Astrocyte (in vitro differentiated cells and primary cell): ENCODE measurements around a stretch of chr14.

- PRO-cap = no peak
- RRBS, 2 experiments = no CpG with 5 or more reads among the region's 3 CpGs
Observed at GRCh38 chr14:101849750-101849973, 88.2 kb downstream of the PPP2R5C start.

DNA sequence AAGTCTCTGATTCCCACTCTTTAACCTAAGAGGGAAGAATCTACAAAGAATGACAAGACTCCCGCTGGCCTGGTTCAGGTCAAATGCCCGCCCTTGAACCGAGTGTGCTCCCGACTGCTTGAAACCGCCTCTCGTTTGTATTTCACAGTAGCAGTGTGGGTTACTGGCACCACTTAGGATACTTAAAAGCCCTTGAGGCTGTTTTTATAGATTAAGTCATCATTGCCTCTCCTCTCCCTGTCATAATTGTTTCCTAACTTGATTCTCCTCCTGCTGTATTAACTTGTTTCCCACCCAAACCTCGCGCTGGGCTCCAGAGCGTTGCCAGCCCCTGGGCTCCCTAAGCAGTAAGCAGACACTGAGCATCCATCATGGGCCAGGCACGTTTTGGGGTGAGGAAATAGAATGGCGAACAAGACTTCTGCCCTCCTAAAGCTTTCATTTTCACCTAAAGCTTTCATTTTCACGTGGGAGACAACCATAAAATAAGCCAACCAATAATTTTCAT is 97.3 kb downstream of the PPP2R5C start:
- PRO-cap = no peak
- RRBS, 2 experiments = no CpG with 5 or more reads among the region's 12 CpGs

DNA sequence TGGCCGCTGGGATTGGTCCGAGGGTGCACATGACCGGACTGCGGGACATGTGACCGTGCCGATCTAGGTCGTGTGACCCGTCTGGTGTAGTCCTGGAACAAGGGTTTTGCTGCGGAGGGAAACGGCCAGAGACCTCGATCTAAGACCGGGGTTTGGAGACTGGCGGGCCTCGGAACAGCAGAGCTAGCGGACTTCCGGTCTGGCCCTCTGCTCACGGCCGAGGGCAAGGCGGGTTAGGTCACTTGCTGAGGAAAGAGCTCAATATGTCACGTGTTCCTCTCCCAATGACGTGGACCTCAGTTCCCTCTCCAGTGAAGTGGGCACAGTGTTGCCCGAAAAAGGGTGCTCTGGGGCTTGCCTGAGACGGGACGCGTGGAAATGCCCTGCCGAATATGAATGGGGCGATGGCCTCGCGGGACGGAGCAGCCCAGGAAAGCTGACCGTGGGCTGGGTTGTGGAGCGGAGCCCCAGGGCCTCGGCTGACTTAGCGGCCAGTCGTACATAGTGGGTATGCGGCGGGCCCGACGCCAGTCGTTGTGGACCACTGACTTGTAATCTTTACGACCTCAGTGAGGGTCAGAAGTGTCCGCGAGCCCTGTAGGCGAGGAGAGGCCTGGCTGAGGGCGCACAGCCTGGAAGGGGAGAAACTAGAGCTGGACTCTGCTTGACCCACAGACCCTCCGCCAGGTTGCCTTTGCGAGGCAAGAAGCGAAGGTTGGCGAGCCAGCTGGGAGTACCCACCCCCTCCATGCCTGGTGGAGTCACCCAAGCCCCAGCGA is 15.9 kb upstream of the DYNC1H1 start:
- PRO-cap = bidirectional peak, plus-strand start at position 128 of the sequence, minus-strand start outside the sequence
- RRBS, 2 experiments = 3% methylated on average over 5 to 12 of the region's 50 CpGs

- PRO-cap = no peak
- RRBS, 2 experiments = no CpG with 5 or more reads among the region's 13 CpGs
Observed at GRCh38 chr14:101980234-101981144, 16.1 kb downstream of the DYNC1H1 start.

- PRO-cap = no peak
- RRBS, 2 experiments = no CpG with 5 or more reads among the region's 11 CpGs
Observed at GRCh38 chr14:101989871-101990332, 25.5 kb downstream of the DYNC1H1 start.

DNA sequence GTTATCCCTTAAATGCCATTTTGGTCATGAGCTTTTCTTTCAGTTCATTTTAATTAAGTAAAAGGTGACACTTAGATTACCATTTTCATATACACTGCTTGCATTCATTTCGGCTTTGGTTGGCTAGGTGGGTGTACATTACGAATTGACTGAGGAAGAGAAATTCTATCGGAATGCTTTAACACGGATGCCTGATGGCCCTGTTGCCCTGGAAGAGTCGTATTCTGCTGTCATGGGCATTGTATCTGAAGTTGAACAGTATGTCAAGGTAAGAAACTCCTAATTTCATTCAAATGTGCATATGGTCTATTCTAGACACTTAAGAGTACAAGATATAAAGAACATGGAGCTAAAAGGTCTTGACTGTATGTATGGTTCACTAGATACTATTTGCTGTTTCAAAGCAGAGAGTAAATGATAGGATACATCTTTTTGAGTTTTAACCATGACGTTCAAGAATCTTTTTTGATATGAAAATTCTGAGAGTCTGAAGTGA is 29.7 kb downstream of the DYNC1H1 start:
- PRO-cap = no peak
- RRBS, 2 experiments = no CpG with 5 or more reads among the region's 6 CpGs

DNA sequence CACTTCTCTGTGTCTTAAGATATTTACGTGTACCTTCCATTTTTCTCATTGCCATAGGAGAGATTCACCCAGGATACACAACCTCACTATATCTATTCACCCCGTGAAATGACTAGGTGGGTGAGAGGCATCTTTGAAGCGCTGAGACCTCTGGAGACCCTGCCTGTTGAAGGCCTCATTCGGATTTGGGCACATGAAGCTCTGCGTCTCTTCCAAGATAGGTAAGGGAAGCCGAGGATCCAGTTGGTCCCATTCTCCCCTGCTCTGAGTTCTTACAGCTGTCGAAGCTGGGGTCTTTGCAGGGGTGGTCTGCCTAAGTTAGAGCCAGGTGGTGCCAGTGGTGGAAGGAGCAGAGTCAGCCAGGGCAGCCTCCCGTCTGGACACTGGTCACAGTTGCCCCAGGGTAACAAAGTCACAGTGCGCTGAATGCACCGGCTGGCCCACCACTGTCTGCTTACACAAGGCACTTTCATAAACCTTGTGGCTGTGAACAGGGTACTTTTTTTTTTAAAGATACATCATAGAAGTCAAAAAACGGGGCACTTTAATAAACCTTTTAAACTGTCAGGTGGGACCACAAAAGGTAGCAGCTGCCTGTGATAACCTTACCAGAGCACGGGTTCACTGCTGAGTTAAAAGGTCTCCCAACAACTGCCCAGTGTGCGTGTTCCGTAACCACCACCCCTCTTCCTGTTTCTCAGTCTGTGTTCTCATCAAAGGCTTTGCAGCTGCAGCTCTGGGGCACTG is 55.6 kb downstream of the DYNC1H1 start:
- PRO-cap = no peak
- RRBS, 2 experiments = no CpG with 5 or more reads among the region's 14 CpGs

DNA sequence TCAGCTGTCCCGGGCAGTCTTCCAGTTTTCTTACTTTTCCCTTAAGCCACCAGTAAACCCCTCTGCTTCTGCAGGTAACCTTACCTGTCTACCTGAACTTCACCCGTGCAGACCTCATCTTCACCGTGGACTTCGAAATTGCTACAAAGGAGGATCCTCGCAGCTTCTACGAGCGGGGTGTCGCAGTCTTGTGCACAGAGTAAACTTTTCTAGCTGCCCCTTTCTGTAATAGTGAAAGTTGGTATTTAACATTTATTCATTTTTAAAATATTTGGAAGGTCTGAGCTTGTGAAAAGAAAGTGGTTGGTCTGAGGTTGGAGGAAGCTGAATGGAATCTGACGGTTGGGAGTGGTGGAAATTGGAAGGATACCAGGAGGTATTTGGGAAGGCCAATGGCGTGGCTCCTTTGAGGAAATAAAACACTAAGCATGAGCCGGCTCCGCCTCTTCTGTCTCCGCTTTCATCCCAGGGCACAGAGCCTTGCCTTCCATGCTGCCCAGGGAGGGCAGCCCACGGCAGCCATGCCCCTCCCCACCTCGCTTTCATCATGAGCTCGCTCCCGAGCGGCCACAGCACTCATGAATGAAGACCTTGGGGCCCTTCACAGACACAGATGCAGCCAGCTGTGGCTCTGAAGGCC is 36.4 kb downstream of the HSP90AA1 start:
- PRO-cap = no peak
- RRBS, 2 experiments = no CpG with 5 or more reads among the region's 18 CpGs

GRCh38 chr14:102063508-102063998 is 23.3 kb downstream of the HSP90AA1 start:
- PRO-cap = no peak
- RRBS, 2 experiments = 24 to 25% methylated on average over 11 of the region's 17 CpGs

- PRO-cap = no peak
- RRBS, 2 experiments = no CpG with 5 or more reads among the region's 21 CpGs
Observed at GRCh38 chr14:102080112-102081463, 6.3 kb downstream of the HSP90AA1 start.

GRCh38 chr14:102131142-102131842 is 8.4 kb upstream of the WDR20 start:
- PRO-cap = no peak
- RRBS, 2 experiments = no CpG with 5 or more reads among the region's 6 CpGs

DNA sequence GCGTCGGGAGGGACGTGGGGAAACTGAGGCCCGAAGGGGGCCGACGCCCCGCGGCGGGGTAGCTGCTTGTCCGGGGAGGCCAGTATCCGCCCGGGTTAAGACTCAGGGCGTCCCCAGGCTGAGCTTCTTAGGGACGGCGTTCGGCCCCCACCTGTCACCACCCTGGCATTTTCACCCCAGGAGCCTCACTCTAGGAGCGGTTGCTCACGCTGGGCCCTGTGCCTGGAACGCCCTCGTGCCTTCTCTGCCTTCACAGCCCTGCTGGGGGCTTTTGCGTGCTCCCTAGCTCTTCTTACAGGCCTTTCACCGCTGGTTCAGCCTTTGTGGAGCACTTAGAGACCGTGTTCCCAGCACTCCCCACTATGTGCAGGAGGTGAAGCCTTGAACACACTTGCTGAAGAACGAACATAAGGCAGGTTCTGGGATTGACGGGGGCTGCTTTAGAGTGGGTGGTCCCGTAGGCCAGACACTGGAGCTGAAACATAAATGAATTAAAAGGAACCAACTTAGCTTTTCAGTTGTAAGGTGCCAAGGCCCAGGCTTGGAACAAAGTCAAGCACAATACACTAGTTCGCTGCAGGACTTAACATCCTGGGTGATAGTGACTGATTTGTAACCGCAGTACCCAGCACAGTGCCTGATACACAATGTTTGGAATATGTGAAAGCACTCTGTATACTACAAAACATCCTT is 659 bp downstream of the ZNF839 start:
- PRO-cap = no peak
- RRBS, 2 experiments = 2% methylated on average over 6 of the region's 28 CpGs; no CpG with 5 or more reads in 1 of the 2 experiments

- PRO-cap = no peak
- RRBS, 2 experiments = 59% methylated on average over 5 of the region's 35 CpGs
Observed at GRCh38 chr14:102498239-102499024, 11.1 kb downstream of the ANKRD9 start.

GRCh38 chr14:102500071-102500954 is 9.3 kb downstream of the ANKRD9 start:
- PRO-cap = no peak
- RRBS, 2 experiments = no CpG with 5 or more reads among the region's 15 CpGs

DNA sequence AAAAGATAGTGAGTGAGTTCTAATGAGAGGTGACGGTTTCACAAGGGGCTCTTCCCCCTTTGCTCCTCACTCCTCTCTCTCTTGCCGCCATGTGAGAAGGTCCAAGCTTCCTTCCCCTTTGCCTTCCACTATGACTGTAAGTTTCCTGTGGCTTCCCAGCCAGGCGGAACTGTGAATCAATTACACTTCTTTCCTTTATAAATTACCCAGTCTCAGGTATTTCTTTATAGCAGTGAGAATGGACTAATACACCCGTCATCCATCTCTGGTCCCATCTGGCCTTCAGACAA is 27.0 kb upstream of the RCOR1 start:
- PRO-cap = no peak
- RRBS, 2 experiments = no CpG with 5 or more reads among the region's 4 CpGs

DNA sequence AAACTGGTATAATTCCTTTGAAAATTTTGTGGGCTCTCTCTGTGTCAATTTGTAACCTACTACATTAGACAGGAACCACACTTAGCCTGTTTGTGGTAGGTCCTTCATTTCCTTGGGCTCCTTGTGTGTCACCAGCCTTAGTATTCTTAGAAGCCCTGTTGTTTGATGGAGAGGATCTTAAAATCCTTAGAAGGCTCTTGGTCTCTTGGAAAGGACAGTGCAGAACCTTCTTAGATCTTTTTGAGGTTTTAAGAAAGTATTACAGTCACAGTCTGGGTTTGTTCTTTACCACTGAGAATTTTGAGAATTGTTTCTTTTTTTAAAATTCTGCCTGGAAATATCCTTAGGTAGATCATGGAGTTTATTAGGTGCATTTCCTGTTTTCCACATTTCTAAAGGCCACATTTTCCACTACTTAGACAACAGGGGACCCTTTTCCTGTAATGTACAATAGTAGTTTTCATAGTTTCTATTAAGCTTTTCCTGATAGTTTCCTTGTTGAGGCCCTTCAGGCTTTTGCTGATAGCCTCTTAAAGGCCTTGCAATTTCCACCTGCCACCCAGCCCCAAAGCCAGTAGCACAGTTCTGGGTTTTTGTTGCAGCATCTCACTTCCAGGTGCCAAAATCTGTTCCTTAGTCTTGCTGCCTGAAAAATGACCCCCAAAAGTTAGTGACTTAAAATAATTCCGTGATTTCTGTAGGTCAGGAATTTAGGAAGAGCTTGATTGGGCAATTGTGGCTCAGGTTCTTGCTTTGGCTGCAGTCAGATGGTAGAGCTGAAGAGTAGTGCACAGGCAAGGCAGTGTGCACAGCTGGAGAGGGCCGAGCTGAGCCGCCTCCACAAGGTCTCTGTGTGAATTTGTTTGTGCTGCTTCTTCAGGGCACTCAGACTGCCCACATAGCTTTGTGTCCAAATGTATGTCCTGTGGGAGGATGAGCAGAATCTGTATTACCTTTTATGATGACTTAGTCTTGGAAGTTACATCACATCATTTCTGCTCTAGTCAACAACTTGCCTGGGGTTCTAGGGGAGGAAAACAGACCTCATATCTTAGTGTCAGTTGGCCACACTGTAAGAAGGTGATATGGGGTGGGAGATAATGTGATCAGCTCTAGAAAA is 53.0 kb downstream of the RCOR1 start:
- PRO-cap = no peak
- RRBS, 2 experiments = no CpG with 5 or more reads among the region's 3 CpGs

- PRO-cap = no peak
- RRBS, 2 experiments = no CpG with 5 or more reads among the region's 9 CpGs
Observed at GRCh38 chr14:102696342-102696951, 80.8 kb upstream of the TRAF3 start.

DNA sequence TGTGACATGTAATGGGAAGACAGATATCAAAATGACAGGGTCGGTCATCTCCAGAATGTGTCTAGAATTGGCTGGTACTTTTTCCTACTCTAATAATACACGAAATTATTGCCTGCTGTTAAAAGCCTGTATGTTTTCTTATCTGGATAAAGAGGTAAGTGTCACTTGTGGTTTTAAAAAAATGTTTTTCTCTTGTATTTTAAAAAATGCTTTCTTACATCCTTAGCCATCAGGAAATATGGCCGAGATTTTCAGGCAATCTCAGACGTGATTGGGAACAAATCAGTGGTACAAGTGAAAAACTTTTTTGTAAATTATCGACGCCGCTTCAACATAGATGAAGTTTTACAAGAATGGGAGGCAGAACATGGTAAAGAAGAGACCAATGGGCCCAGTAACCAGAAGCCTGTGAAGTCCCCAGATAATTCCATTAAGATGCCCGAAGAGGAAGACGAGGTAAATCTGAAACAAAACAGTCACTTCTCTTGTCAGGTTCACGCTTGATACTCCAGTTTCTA is 55.2 kb upstream of the TRAF3 start:
- PRO-cap = no peak
- RRBS, 2 experiments = no CpG with 5 or more reads among the region's 10 CpGs

- PRO-cap = no peak
- RRBS, 2 experiments = no CpG with 5 or more reads among the region's 5 CpGs
Observed at GRCh38 chr14:102778989-102779465, 1.8 kb downstream of the TRAF3 start.

DNA sequence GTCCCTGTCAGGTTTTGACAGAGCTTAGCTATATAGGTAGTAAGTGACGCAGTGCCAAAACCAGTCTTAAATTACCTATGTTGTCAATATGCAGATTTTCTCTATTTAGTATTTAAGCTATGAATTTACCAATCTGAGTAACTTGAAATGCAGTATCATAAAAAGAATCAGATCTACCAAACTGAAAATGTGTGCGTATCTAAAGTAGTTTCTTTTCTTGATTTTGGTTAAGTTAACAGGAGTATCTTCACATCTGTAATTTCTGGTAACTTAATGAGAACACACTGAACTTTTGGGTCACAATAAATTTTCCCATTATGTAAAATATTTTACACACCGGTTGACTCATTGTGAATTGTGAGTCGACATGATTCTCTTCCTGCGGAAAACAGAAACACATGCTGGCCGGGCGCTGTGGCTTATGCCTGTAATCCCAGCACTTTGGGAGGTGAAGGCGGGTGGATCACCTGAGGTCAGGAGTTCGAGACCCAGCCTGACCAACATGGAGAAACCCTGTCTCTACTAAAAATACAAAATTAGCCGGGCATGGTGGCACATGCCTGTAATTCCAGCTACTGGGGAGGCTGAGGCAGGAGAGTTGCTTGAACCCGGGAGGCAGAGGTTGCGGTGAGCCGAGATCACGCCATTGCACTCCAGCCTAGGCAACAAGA is 45.2 kb downstream of the TRAF3 start:
- PRO-cap = no peak
- RRBS, 2 experiments = 50 to 57% methylated on average over 2 of the region's 14 CpGs